Skeletal muscle satellite cell (primary cell): Measurements from ENCODE around the genes CD101, TRIM45 and GDAP2.

DNA sequence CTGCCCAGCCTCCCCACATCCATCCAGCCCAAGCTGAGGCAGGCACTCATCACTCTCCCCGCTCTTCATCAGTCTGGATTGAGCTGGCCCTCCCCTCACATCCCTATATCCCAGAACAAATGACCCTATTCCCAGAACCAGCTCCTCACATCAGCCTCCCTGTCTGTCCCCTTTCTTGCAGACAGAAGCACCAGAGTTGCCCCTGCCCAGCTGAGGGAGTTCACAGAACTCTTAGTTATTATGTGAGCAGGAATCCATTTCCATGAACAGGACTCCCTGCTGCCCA is 897 bp upstream of the CD58 start:
- CAGE, long polyA plus RNA, result no peak

- CAGE, long polyA plus RNA, result no peak
These were observed 31.8 kb upstream of the CD2 start for GRCh38 chr1:116722395-116722770.

DNA sequence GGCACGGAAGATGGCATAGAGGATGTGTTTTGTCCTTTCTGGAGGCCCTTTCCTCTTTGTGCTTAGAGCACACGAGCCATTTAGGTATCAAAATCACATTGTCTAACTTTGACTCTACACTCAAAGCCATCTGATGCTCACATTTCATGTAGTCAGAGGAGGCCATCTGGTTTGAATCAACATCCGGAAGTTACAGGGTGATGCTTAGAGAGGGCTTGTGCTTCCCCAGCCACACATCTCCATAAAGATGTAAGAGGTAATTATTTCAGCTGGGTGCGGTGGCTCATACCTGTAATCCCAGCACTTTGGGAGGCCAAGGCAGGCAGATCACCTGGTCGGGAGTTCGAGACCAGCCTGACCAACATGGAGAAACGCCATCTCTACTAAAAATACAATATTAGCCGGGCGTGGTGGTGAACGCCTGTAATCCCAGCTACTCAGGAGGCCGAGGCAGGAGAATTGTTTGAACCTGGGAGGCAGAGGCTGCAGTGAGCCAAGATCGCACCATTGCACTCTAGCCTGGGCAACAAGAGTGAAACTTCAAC is 12.9 kb downstream of the CD2 start:
- CAGE, long polyA plus RNA, result no peak

DNA sequence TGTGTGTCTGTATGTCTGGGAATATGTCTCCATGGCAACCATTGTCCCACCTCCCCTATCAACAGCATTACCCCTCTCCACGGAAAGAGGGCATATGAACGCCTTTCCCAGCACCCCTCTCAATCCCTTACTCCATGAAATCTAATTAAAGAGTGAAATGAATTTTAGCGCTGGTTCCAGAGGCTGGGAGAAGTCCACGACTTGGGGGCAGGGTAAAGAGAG is 31.5 kb upstream of the PTGFRN start:
- CAGE, long polyA plus RNA, result no peak

GRCh38 chr1:116910318-116910965 is 726 bp downstream of the PTGFRN start:
- CAGE, long polyA plus RNA, result no peak

- CAGE, long polyA plus RNA, result no peak
These were observed at the start of gene CD101 for GRCh38 chr1:117001563-117002041. TSS of gene CD101 (plus strand) at chr1:117001760.

- CAGE, long polyA plus RNA, result no peak
These were observed at the start of gene TRIM45 for GRCh38 chr1:117121606-117122384. TSS of gene TRIM45 (minus strand) at chr1:117121749.

GRCh38 chr1:117232469-117233046 is 21.8 kb upstream of the VTCN1 start:
- CAGE, long polyA plus RNA, result no peak

- CAGE, long polyA plus RNA, result no peak
These were observed 38.2 kb downstream of the MAN1A2 start for GRCh38 chr1:117405379-117405994.

DNA sequence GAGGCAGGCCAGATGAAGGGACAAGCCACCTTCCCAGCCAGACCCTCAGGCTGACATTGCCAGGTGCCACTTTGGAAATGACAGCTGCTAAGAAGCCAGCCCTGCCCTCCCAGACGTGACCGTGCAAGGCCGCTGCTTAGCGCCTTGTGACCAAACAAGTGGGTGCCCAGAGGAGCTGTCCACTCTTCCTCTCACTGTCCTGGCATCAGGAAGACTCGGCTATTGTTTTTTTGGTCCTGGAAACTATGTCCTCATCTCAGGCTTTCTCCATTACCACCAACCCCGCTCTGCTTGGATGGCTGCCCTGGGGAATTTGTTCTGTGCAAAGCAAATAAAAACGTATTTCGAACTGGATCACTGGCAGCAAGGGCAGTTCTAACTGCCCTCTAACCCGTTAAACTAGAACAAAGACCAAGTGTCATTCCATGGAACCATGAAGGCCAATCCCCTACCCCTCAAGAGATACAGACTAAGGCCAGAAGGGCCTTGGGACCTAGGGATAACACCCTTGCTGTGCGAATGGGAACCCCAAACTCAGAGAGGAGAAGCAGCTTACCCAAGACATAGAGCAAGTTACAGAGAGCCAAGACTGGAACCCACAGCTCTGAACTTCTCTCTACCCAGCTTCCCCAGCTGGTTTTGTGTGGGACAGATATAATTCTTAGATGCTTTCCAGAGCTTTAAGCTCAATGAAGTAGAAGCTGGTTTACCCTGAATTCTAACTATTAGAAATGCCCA is 13.6 kb upstream of the TENT5C start:
- CAGE, long polyA plus RNA, result no peak

GRCh38 chr1:117630105-117630423 is 24.2 kb downstream of the TENT5C start:
- CAGE, long polyA plus RNA, result no peak

DNA sequence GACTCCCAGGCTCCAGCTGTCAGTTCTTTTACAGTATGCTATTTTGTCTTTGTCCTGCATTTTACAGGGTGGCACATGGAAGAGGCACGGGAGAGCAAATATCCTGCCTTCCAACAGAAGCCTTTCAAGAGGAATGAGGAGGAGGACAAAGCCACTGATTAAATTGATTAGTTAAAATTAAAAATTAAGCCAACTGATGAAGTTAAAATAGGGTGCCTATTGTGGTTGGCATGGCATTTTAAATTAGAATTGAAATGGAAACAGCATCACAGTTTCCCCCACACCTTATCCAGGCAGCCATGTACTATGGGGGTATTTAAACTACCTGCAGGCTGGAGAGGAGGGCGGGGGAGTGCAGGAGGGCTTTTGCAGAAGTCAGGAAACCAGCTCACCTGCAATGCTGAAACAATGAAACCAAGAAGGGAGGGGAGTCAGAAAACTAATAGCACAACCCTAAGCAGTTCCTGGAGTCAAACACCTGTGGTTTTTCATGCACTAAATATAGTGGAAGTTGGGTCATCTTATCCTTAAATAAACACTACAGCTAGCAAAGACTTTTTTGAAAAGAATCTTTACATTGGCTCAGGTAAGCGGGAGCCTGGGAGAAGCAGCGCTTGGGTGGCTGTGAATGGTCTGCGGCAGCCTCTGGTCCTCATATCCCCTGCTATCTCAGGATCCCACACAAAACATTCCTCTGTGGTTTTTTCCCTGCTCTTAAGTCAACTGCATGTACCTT is 26.3 kb downstream of the TENT5C start:
- CAGE, long polyA plus RNA, result no peak

DNA sequence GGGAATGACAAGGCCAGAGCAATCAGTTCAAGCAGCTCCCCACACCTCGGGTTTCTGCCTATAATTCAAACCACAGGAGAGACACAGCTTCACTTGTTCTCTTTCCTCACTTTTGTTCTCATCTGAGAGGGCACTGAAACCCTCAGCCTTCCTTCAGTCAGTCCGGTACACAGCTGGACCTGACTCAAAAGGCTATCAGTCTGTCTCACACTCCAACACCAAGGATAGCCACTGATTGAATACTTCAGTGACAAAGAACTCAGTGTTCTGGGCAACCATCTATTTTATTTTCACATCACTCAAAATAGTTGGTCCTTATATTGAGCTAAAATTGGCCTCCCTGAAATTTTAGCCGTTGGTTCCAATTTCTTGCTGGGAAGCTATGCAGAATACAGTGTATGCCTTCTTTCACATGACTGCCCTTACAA is 70.2 kb downstream of the TENT5C start:
- CAGE, long polyA plus RNA, result no peak

DNA sequence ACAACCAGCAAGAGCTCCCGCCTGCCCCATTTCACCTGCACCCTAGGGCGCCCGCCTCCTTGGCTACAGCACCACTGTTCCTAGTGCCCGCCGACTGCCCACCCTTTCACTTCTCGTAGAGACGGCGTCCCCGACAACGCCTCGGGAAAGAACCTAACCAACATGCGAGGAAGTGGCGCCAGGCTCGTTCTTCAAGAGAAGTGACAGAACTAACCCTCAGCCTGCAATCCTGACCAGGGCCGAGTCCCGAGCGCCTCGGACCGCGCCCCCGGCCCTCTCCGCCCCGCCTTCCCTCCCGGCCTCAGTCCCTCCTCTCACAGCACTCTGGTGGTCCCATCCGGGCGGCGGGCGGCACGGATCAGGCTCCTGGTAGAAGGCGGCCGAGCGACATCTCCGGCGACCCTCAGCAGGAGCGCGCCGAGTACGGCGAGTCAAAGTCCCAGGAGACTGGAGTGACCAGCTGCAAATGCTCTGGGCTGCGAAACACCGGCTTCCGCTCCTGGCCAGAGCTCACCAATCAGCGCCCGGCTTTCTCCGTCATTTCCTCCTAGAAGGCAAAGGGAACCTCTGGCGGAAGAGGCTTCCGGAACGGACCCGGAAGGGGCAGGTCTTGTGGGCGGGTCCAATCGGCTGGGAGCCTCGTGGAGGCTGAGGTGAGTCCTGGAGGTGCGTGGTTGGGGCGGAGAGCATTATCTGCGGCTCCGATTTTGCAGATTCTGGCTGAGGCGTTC is at the start of gene GDAP2:
Gene GDAP2, minus strand, starts transcription at position 492 of the 731 bp plus-strand sequence.
- CAGE, long polyA plus RNA, result start-site peak on the plus strand centred at position 642 of the sequence, 34 bp wide, 165 and 113 reads in 2 replicates

- CAGE, long polyA plus RNA, result no peak
These were observed 75.6 kb downstream of the TBX15 start for GRCh38 chr1:118912514-118912890.

DNA sequence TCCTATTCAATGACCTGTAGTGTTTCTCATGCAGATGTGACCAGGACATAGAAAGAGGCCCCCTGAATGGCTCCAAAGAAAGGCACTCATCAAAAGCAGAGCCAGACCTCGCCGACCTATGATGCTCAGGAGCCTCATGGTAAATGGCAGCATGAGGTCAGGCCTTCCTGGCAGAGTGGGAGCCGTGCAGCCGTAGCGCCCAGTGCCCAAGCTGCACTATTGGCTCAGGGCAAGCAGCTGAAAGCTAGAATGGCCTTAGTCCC is 42.3 kb upstream of the HAO2 start:
- CAGE, long polyA plus RNA, result no peak

DNA sequence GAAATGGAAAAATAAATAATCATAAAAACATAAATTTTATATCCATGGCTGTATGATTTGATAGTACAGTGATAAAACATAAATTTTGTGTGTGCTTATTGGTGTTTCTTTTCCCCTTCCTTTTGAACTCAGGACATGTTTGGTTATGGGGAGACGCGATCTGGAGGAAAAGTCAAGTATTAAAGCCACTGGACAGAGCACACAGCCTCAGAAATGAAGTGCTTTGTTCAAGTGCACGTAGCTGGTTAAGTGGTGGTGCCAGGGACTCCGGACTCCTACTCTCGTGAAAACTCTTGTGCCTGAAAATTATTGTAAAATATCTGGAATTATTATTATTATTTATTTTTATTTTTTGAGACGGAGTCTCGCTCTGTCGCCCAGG is 9.7 kb upstream of the HMGCS2 start:
- CAGE, long polyA plus RNA, result no peak

- CAGE, long polyA plus RNA, result no peak
These were observed 10.5 kb upstream of the HMGCS2 start for GRCh38 chr1:119779204-119779611.

DNA sequence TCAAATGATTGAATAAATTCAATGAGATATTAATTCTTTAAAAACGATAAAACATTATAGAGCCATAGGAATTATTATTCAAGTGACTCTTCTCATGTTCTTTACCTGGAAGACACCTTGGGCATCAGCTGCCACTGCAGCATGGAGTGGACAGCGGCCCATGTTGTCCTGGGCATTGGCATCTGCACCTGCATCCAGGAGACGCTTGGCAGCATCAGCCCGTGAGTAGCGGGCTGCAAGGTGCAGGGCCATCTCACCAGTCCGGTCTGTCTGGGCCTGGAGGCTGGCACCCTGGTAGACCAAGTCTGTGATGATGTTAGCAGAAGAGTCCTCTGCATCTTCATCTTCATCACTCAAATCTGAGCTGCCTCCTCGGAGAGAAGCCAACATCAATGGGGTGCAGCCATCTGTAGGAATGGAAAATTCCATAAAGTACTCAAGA is 22.9 kb upstream of the ADAM30 start:
- CAGE, long polyA plus RNA, result no peak

DNA sequence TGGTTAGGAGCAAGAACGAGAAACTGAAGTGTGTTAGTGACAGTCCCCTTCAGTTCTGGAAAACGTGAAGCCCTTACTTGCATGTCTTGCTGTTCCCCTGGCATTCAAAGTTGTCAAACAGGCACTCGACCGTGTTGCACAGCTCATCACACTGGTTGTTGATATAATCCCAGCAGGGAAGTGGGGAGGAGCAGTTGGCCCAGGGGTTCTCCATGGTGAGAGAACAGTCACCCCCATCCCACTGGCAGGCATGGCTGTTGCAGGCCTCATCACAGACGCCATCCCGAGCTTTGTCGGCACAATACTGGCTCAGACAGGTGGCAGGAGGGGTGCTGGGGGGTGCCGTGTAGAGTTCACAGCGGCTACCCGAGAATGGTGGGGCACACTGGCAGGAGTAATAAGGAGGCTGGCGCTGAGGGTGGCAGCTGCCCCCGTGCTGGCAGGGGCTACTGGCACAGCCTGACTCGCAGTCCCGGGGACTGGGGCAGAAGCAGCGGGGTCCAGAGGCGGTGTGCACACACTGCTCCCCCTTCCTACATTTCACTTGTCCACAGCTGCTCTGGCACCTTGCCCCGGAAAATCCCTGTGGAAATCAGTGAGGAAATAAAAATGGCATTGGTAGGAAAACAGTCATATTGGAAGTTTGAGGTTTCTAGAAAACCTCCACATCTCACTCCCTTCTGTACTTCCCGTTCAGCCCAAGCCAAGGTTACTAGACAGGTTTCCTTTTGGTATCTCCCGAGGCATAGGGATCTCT is 29.1 kb upstream of the ADAM30 start:
- CAGE, long polyA plus RNA, result no peak